Cardiac fibroblast (primary cell): ENCODE measurements around a stretch of chr10.

DNA sequence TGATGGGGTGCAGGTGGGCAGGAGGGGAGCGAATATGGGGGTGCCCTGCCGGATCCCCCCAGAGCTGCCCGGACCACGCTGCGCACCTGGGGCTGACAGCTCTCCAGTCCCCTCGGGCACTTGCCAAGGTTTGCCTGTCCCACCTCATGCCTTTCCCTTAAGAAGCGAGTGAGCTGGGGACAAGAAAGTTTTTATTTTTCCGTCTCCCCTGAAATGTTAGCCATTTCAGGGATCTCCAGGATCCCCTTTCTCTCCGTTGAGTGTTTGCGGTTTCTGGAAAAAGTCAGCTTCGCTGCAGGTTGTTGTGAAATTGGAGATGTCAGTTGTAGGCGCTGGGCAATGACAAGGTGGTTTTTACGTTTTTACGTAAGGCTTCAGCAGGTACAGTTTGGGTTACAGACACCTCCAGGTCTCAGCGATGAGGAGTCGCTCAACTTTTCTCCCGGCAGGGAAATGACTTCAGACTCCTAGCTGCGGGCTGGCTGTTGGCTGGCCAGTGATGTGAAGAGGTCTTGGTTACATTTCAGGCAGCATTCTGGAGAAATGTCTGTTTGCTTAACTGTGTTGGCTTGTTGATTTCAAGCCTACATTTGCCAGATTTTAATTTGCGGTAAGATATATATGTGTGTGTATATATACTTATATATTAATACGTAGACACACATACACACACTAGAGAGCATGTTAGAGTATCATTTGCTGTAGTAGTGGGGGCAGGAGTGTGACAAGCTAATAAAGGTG, 1.3 kb downstream of the CACNB2 start:
- RRBS = 0% methylated on average over 2 of the region's 20 CpGs

DNA sequence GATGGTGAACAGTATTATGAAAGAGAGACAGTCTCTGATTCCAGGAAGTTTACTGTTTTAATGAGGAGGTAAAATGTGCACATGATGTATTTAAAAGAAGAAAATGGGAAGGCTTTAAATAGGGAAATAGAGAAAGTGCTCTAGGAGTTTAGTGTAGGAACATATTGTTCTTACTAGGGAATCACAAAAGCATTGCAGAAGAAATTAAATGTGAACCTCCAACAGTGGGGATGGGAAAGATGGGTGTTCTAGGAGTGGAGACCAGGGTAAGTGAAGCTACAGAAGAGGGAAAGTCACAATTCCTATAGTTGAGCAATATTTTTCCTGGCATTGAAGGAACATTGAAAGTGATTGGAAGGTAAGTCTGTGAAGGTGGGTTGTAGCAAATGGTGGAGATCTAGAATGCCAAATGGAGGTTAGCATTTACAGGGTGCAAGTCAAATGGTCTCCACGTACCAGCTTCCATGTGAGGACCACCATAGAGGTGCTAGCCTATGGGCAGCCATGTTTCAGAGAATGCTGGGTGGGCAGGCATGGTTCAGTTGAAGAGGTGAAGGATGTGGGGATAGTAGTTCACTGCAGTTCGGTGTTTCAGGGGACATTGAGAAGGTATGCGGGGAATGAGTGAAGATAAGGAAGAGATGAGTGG, 36.2 kb downstream of the CACNB2 start:
- RRBS = no CpG with 5 or more reads among the region's 3 CpGs

- RRBS = no CpG with 5 or more reads among the region's 1 CpG
Measured at GRCh38 chr10:19030124-19030323, 18.6 kb upstream of the MALRD1 start.

DNA sequence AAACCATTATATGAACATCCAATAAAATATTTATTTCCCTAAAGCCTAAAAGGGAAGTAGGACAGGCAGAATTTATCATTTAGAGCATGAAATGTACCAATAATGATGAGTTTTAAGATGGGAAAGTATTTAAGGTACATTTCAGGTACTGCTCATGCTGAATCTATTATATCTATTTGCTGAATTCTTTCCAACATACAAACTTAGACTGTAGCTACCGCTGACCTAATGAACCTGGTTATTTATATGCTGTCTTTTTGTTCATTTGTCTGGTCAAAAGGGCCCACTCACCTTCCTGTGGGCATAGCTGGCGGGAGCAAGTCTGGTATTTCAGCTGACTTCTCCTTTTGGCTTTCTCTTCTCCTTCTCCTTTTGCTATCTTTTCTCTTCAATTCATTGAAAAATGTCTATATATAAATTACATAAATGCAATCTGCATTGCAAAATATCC, 9.4 kb downstream of the PLXDC2 start:
- RRBS = no CpG with 5 or more reads among the region's 2 CpGs

DNA sequence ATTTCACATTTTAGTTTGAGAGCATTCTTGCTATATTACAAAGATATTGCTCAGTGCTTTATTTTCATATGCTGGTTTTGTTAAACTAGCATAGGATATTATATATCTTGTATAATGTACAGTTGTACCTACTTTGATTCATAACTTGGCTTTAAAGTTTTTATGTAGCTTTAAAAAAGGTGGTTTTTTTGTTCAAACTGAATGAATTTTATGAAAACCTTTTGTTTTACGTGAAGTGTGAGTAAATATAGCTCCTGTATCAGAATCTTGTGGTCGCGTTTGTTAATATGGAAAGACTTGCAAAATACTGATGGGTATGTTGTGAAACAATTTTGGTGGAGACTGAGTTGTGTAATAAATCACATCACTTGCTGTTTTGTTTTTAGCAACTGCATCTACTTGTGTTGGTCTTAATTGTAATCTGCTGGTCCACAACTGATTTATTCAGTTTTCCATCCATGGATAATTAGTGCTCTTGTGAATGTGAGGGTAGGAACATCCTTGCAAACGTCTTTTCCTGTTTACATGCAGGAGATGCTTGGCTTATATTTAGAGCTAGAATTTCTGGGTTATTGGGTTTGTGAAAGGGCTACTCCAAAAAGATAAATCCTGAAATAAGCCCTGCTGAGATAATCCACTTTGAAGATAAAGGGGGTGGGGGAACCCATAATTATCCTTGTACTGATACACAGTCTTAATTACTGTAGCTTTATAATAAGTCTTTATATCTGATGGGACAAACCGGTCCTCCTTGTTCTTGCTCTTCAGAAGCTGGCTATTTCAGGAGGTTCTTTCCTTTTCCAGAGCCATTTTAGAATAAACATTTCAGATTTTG, 10.6 kb downstream of the PLXDC2 start:
- RRBS = no CpG with 5 or more reads among the region's 5 CpGs

- RRBS = no CpG with 5 or more reads among the region's 5 CpGs
Measured at GRCh38 chr10:19868895-19869389, 52.7 kb downstream of the PLXDC2 start.

DNA sequence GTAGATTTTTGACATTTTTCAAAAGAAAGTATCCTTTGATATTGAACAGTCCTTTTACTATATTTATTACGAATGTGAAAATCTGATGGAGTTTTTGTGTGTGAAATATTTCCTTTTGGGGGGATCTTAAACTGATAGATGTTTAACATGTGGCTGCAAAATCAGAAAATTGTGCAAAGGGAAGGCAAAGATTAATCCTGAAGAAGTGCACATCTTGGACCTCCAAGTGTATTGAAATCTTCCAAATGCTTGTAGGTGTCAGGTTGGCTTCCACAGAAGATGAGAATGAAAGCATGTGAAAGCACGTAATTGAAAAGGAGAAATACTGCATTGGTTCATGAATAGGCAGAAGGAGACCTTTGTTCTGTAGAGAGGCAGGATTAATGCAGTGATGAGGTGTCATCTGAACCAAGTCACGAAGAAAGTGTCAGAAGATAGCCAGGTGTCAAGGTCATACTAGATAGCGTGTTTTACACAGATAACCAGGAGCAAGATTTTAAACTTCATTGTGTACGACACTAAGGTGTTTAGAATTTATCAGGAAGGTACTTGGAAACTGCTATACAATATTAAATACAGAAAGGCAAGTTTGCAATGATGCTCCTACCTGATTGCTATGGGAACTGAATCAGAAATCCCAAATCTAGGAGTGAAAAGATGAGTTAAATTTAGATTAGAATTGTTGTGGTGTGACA, 193.2 kb downstream of the PLXDC2 start:
- RRBS = no CpG with 5 or more reads among the region's 5 CpGs

DNA sequence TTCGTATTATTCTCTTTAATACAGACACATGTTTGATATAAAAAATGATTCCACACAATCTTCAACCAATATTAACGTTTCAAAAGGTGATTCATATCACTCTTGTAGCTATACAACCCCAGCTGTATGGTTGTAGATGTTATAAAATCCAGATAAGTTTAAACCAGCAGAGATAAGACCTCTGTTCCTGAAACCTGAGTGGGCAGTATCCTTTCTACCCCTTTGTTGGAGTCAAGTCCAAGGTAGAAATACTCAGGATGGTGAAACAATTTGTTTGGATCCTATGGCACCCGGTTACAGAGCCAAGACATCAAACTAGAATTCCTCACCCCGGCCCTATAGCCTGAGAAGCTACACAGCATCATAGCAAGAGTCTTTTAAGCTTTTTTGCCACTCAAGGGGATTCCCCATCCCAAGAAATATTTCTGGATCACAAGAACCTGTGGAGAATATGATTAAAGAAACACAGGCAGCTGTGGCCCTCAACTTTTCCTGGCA, 437.6 kb downstream of the PLXDC2 start:
- RRBS = no CpG with 5 or more reads among the region's 4 CpGs

GRCh38 chr10:20867992-20868256, 29.2 kb downstream of the NEBL start:
- RRBS = no CpG with 5 or more reads among the region's 2 CpGs

DNA sequence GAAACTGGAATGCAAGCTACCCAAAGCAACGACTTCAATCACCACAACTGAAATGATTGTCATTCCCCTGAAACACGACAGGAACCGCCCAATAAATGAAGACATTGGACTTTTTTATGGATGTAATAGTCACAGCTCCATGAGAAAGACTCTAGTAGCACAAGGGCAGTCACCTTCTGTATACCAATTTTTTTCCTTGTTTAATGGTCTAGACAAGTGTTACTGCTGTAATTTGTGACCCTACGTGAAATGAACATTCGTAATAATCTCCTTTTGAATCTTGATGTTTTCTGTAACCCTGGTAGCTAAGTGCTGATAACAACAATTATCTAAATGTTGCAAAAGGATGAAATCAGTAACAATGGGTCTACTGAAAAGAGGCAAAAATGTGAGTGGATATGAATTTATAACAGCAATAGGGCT, 200.6 kb upstream of the NEBL start:
- RRBS = no CpG with 5 or more reads among the region's 5 CpGs

DNA sequence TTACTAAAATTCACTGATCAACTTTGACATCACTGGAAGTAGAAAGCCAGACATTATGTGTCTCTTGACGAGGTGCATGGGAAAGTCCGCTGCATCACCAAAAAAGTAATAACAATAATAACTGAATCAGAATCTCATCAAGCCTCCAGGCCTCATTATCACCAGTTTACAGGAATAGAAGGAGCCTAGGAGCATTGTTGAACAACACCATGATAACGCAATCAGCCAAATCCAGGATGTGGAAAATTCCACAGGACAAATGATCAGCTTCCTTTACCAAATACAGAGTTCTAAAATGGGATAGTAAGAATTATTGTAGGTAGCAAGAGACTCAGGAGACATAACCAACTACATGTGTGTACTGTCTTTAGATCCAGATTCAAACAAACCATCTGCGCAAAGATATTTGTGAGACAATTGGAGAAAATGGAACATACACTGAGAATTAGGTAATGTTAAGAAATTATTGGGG, 160.6 kb downstream of the SKIDA1 start:
- RRBS = no CpG with 5 or more reads among the region's 4 CpGs

DNA sequence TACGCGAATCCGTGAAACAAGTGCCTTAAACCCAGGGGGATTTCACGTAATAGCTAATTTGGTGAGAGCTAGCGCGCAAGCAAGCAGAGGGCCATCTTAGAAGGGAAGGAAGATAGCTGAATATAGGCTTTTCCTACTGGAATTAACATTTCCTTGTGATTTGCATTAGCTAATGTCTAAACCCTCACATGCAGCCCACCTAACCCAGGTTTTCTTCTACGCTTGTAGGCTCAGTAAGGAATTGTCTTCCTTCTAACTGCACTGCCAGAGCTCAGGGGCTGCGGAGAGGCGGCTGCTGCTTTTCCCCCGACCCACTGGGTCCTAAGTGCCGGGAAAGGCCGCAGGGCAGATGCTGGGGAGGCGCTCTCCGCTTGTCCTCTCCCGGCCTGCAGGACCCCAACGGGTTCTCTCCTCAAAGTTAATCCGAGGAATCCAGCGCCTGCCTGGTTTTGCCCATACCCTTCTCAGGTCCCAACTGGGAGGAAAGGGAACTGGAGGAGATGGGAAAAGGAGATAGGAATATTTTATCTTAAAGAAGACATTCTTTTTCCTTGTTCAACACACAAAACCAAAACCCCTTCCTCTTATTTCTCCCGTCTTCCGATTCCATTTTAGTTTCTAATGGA, 17.5 kb downstream of the SKIDA1 start:
- RRBS = 80% methylated on average over 5 of the region's 20 CpGs

- RRBS = 32% methylated on average over 7 of the region's 63 CpGs
Measured at GRCh38 chr10:21509327-21510272, 15.9 kb downstream of the SKIDA1 start.

- RRBS = 4% methylated on average over 15 of the region's 35 CpGs
Measured at GRCh38 chr10:21510273-21511076, 15.0 kb downstream of the SKIDA1 start.

DNA sequence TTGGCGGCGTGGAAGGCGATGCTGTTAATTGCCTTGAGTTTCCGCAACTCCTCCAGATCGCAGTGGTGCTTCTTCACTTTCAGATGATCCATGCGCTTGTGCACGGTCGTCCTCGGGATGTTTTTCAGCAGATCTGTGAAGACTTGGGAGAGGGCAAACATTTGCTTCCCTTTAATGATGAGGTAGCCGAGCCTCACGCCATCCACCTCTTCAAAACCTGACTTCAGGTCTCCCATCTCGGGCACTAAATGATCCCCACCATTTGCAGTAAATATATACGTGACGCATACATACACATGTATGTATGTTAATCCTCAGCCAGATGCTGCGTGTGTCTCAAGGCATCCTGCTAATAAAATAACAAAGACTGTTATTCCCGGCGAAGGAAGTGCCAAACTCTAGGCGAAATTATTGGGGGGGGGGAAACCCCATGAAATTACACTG, 7.9 kb downstream of the SKIDA1 start:
- RRBS = no CpG with 5 or more reads among the region's 18 CpGs

- RRBS = no CpG with 5 or more reads among the region's 14 CpGs
Measured at GRCh38 chr10:21518031-21518570, 7.4 kb downstream of the SKIDA1 start.

DNA sequence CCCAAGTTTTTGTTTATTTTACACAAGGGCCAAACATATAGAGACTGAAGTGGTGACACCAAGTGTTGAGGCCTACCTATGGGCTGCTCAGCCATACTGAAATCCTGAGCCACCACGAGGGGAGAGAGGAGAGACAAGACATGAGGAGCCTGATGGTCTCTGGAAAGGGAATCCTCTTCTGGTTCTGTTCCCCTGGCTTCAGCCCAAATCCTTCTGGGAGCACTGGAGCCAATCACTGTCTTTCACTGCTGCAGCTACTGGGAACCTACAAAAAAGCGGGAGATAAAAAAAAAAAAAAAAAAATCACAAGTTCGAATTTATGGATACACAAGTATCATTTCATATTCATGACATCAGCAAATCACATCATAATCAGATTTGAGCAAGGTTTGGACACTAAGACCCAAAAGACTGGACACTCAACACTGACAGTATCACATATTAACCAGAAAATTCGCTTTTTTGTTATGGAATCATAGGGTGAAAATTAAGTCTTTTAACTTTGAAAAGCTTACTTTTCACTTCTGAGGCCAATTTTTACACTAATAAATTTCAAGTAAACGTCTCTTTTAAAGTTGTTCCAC, 1.8 kb downstream of the SKIDA1 start:
- RRBS = no CpG with 5 or more reads among the region's 5 CpGs

DNA sequence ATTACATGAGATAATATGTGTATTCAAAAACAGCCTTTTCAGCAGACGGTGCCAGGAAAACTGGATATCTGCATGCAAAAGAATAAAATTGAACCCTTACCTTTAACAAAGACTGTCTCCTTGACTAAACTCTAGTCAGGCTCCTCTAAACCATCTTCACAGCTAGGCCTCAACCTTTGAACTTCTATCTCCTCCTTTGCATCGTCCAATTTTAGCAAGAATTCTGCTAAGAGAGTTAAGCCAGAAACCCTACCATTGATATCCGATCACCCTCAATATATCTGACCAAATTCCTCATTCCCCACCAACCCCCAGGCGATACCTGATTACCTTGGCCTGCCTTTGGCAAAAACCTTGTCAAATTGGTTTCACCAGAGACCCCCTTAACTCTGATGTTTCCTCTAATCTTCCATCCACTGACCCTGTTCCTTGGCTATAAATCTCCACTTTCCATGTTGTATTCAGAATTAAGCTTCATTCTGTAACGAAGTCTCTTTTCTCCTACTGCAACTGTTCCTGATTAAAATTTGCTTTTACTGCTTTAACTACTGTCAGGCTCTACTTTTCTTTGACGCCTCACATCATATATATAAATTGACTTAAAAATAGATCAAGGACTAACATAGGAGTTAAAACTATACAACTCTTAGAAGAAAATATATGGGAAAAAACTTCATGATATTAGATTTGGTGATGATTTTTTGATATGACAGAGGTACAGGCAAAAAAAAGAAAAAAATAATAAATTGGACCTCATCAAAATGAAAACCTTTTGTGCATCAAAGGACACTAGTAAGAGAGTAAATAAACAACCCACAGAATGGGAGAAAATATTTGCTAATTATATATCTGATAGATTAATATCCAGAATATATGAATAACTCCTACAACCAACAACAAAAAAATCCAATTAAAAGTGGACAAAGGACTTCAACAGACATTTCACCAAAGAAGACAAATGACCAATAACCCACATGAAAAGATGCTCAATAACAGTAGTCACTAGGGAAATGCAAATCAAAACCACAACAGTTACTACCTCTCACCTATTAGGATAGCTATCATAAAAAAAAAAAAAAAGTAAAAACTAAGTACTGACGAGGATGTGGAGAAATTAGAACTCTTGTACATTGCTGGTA, 21.5 kb downstream of the DNAJC1 start:
- RRBS = no CpG with 5 or more reads among the region's 7 CpGs

DNA sequence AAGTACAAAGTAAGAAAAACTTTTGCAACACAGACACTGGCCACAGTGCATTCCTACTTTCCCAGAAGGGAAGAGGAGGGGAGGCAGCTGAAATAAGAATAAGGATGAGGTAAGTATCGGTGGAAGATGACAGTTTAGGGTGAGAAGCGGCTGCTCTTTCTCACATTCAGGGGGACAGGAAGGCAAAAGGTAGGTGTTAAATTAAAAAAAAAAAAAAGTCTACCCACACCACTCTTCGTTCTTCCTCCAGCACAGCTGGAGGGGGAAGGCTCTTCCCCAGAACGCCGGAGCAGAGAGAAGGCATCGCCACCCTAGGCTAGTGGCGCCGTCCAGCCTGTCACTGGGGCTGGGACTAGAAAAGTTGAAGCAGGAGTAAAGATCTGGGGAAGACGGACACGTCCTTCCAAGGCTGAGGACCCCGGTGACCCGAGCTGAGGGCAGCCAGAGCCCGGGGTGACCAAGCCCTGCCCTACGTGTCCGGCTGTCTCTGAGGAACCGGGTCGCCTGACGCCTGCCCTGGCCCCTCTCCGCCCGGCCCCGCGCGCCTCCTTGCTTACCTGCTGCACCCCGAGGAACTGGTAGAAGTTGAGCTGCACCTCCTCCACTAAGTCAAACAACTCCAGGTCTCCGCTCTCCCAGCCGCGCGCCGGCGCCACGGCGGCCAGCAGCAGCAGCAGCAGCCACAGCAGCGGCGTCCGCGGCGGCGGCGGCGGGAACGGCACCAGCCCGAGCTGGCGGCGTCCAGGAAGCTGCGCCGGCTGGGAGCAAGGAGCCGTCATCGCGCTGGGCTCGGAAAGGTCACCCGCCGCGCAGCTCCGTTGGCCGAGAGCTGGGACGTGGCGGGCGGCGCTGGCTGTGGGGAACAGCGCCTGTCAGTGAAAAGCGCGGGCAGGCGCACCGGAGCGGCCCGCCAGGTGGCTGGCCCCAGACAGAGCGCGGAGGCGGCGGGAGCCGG, 597 bp downstream of the DNAJC1 start:
- RRBS = 3% methylated on average over 13 of the region's 71 CpGs